T47D (cell line): ENCODE data around the genes HPGDS and PDHA2.

DNA sequence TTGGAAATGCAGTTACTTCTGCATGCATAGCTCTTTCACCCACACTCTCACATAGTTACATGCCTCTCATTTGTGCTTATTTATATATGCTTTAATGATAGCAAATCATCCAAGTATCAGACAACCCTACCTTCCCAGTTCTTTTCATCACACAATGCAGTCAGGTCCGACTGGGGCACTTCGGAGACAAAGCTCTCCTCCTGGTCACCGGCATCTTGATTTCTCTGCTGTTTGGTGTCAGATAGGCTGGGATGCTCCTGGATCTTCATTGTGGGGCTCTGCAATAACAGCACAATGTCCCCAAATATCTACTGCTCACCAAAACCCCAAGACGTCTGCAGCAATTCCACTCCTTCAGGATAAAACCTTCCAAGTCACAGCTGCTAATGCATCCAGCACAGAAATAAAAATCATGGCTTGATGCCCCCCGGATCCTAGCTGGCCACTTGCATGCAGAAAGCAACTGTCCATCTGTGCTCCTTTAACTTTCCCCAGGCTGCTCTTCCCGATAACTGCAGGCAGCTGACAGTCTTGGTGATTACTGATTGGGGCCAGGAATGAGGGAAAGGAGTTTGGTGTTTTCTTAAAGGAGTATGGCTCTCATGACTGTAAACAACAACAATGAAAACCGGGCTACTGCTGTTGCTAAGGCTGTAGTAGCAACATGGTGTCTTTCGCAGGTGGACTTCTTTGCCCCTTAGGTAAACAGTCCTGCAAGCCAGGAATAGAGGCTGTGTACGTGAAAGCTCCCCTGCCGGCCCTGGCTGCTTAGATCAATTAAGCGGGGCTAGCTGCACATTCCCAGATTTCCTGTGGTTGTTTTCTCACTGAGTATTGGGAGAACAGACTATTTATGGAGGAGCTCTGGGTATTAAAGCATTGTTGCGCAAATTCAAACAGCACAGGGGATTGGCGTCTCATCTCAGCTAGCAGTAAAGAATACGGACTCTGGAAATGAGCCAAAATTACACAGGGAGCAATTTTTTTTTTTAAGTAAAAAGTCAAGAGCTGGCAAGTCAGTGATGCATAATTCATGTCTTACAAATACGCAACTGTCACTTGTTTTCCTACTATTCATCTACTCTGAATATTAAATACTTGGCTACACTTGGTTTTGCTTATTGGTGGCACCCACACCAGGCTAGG is 61.4 kb upstream of the NAP1L5 start:
- RRBS = no CpG with 5 or more reads among the region's 15 CpGs

GRCh38 chr4:89253745-89254473 is 53.7 kb downstream of the GPRIN3 start:
- RRBS = no CpG with 5 or more reads among the region's 3 CpGs

GRCh38 chr4:89294517-89295059 is 13.0 kb downstream of the GPRIN3 start:
- RRBS = no CpG with 5 or more reads among the region's 1 CpG

- RRBS = no CpG with 5 or more reads among the region's 12 CpGs
Measured at GRCh38 chr4:89306351-89307216, 1.0 kb downstream of the GPRIN3 start.

DNA sequence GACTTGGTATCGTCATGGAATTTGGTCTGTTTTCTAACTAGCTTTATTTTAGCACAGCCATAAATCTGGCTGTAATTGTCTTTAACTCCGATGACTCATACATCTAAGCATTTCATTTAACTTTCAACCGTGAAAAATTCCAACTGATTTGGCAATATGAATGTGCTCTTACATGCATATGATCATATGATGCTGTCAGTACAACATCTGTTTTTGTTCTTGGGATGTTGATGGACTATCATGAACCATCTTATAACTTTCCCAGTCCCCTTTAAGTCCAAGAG is 83.2 kb downstream of the SNCA start:
- RRBS = no CpG with 5 or more reads among the region's 3 CpGs

- RRBS = no CpG with 5 or more reads among the region's 4 CpGs
Measured at GRCh38 chr4:90129135-90129544, 1.9 kb downstream of the CCSER1 start.

GRCh38 chr4:93827570-93827943 is 996 bp upstream of the ATOH1 start:
- RRBS = no CpG with 5 or more reads among the region's 11 CpGs

DNA sequence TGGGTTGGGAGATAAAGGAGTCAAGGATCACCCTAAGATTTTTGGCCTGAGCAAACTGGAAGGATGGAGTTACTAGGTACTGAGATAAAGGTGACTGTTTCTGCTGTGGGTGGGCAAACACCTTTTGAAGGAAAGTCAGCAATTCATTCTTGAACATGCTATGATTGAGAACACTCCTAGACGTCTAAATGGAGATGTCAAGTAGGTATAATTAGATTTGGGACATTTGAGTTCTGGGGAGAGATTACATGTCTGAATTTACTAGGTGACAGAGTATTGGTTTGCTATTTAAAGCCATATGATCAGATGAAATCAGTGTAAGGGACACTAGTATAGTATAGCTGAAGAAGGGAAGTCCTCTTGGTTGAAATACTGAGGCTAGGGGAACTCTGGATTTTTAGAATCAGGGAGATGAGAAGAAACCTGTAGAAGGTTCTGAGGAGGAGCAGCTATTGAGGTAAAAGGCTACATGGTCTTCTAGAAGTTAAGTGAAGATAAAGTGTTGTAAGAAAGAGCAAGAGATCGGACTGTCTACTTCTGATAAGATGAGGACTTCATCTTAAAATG is 20.0 kb downstream of the SMARCAD1 start:
- RRBS = no CpG with 5 or more reads among the region's 2 CpGs

DNA sequence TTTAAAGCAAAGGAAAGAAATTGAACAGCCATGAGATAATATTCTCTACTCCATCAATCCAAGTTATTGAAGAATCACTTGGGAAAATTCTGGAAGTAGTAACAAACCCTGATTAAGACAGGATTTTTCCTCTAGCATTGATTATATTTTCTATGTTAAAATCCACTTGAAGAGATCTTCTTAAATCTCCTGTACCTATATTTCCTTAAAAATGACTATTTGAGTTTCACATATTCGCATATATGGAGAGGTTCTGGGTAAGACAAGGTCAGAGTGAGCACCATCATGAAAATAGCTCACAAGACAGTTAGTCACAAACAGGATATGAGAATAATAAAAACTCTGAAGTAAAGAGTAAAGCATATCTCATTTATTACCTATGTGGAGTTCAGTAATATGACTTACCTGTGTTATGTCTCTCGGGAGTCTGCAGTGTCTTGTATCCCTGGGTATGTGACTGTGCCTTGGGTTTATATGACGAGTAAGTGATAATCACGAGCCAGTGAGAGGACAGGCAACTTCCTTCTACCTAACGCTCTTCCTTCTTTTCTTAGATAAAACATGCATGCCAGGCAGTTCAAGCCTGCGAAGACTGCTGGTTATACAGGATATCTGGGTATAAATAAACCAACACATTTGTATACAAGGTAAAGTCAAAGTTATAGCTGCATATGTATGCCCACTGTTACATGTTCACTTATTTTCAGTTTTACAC is at the start of gene HPGDS:
TSS of gene HPGDS (minus strand) at position 447 of the 715 bp plus-strand sequence.
- RRBS = no CpG with 5 or more reads among the region's 6 CpGs

DNA sequence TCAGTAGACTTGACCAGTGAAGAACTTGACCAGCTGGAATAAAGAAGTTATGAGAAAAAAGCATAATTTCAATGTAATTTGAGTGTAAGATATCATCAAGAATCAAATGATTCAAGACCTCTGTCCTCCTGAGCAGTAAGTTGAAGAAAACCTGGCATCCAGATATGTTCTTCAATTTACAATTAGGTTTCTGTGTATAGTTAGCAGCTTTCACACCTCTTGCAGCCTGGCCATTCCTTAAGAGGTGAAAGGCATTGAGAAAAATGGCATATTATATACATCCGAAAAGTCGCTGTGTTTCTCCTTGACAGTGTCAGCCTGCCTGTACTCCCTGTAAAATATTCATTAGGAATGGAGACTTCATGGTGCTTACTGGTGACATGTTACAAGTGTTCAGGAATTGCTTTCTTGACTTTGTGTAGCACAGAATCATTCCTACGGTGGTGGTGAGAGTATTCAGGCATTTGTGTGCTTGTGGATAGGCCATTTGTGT is 35.6 kb downstream of the PDLIM5 start:
- RRBS = no CpG with 5 or more reads among the region's 3 CpGs

DNA sequence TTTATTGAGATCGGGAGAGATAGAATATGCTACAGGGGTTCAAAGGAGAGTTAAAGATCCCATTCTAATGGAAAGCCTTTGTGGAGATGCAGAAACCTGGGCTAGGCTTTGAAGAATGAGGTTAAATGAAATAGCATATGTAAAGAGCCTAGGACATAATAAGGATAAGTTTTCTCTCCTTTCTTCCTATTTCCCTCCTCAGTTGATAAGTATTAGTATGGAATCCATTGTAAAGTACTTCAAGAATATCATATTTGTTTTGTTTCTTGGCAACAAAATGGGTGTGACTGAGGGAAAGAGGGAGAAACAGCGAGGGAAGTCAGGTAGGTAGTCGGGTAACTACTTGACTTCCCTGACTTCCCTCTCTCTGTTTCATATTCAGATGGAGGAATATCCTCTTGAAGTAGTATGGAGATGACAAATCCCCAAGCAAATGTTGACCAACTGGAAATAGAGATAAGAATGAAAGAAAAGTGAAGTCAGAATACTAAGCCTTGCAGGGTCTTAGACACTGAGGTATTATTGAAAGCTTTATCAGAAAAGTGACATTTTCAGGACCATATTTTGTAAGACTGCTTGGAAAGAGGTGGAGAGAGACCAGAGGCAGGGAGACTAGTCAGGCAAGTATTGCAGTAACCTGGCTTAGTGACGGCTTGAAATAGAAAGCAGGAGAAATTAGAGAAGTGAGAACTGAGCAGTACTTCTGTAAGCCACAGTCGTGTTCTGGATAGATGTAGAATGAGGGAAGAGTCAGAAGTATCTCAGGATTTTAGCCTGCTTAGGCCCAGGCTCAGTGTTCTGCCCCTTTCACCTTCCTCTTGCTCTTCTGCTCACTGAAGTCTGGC is 83.0 kb downstream of the PDLIM5 start:
- RRBS = no CpG with 5 or more reads among the region's 5 CpGs

DNA sequence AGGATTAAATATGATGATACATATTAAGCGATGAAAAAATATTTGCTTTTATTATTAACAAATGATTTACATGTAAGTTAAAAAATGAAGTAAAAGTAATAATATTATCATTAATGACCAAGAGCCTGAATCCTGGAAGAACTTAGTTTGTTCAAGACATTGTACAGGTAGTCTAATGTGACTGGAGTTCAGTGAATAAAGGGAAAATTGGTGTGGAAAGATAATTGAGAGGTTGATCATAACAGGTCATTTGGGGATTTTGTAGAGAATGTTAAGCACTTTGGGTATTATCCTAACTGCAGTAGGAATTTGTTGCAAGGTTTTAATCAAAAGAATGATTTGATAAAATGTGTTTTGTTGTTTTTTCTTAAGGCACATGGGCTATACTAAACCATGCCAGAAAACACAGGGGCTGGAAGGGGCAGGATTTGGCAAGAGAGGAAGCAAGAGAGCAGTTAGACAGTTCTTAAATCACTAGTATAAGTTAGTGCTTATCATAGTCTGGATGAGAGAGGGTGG is 151.2 kb downstream of the PDLIM5 start:
- RRBS = no CpG with 5 or more reads among the region's 1 CpG

GRCh38 chr4:94666187-94666695 is 91.5 kb upstream of the BMPR1B start:
- RRBS = no CpG with 5 or more reads among the region's 1 CpG

DNA sequence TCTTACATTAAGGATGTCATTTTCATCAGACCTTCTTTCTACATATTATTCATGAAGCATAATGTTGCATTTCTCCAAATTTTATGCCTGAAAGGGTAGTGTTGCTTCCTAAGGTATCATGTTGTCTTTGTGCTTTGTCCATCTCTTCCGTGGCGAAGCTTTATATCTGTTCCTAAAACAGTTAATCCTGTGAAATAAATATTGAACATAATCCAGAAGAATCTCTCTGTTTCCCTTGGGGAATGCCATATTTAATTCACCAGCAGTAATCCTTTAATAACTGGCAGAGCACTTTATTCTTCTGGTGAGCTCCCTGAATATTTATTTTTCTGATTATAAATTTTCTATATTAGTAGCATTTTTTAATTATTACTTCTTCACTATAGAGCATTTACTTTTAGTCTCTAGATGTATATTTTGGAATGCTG is 91.0 kb upstream of the BMPR1B start:
- RRBS = no CpG with 5 or more reads among the region's 2 CpGs

GRCh38 chr4:95061741-95062197 is 304.0 kb downstream of the BMPR1B start:
- RRBS = no CpG with 5 or more reads among the region's 4 CpGs

GRCh38 chr4:95545413-95546158 is 3.2 kb downstream of the UNC5C start:
- RRBS = no CpG with 5 or more reads among the region's 7 CpGs

- RRBS = no CpG with 5 or more reads among the region's 22 CpGs
Measured at GRCh38 chr4:95839914-95840259, at the start of gene PDHA2. Gene PDHA2 (plus strand): TSS chr4:95840093.

GRCh38 chr4:97148785-97149233 is 994.5 kb downstream of the STPG2 start:
- RRBS = no CpG with 5 or more reads among the region's 7 CpGs

DNA sequence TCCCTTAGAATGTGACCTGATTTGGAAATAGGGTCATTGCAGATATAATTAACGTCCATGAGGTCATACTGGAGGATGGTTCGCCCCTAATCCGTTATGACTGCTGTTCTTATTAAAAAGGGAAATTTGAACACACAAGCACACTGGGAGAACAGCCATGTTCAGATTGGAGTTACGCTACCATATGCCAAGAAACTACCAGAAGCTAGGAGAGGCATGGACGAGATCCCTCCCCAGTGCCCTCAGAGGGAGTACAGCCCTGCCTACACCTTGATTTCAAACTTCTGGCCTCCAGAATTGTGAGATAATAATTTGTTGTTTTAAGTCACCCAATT is 1.8 kb upstream of the RAP1GDS1 start:
- RRBS = no CpG with 5 or more reads among the region's 5 CpGs

DNA sequence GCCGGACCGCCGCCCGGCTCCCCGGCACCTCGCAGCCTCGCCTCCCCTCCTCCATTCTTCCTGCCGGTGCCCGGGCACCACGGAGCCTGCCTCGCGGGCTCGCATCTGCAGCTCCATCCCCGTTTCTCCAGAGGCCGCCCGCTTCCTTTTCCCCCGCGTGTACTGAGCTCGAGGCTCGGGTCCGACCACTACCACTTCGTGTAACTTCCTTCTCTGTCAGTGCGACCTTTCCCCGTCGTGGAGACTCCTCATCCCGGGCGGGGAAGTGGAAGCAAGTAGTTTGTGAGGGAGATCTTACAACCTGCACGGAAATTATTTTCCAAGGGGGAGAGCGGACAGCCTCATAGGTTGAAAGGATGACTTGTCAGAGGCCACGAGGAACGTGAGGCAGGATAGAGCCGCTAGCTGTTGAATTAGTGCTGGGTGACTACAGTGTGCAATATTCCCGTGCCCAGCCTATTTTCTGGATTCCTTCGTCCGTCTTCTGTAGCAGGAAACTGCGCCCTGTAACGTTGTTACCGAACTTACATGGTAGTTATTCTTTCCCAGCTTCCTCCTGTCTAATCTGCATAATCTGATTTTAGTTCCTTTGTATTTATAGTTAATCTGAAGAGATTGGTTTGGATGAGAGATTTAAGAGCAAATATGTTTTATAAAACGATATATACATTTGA is 742 bp downstream of the RAP1GDS1 start:
- RRBS = 12% methylated on average over 1 of the region's 39 CpGs